ENCODE results near the gene HAVCR2.

DNA sequence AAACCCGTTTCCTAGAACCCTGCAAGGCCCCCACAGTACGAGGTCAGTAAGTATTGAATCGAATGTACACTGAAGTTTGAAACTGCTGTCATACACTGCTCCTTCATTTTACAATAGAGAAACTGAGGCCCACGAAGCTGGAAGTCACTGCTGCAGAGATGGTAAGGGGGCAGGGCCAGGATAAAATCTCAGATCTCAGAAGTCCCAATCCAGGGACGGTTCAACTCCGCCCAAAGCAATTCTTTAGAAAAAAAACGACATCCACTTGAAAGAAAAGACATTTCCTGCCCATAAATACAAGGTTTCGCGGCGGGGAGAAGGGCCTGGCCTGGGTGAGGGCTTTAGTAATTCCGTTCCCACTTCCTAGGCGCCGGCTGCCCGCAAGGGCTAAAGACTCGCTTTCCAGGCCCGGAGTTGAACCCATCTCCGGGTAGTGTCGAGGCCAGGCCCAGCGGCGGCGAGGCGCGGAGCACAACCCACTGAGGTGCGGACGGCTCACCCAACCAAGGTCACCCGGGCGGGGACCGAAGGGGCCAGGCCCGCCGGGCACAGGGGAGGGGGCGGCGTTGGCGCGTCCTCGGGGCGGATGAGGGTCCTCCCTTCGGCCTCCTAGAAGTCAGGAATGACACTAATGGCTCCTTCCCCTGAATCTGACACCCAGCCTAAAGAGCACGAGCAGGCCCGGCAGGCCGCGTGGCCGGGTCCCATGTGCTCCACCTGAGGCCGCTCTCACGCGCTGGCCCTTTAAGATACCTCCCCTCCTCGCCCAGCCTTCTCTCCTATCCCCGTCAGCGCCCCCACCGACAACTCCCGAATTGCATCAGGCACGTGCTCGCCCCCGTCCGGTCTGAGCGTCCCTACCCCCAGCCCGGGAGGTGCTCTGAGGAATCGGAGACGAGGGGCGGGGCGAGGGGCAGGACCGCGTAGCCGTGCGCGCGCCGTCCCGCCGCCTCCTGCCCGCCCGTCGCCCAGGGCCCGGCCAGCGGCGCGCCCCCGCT lies 603 bp upstream of the LARP1 start:
- PRO-cap, 6 experiments = peak in 6 of 6 experiments; most common plus-strand start position 299 of the sequence (in 3); most common minus-strand start position 746 of the sequence (in 6)
- RAMPAGE, long total RNA, 2 experiments = no peak in any of the 2 experiments
- RRBS = 6% methylated on average over 21 of the region's 77 CpGs

- PRO-cap, 6 experiments = no peak in any of the 6 experiments
- RAMPAGE, long total RNA, 2 experiments = no peak in any of the 2 experiments
- RRBS = no CpG with 5 or more reads among the region's 3 CpGs
Observed at GRCh38 chr5:154792471-154792859, 37.3 kb downstream of the LARP1 start.

GRCh38 chr5:157108860-157109589 lies at the start of gene HAVCR2:
HAVCR2 (minus strand) TSS chr5:157109044.
- PRO-cap, 6 experiments = peak in 2 of 6 experiments; most common plus-strand start chr5:157109261 (in 1); most common minus-strand start chr5:157109037 (in 1)
- RAMPAGE, long total RNA, 2 experiments = start-site peak on the minus strand in 1 of 2 experiments, at chr5:157109004-157109126 at its widest, 12 reads per replicate
- RRBS = no CpG with 5 or more reads among the region's 6 CpGs

GRCh38 chr5:157198274-157198783 lies 17.7 kb downstream of the ITK start:
- PRO-cap, 6 experiments = no peak in any of the 6 experiments
- RAMPAGE, long total RNA, 2 experiments = no peak in any of the 2 experiments
- RRBS = no CpG with 5 or more reads among the region's 3 CpGs

GRCh38 chr5:157214282-157215573 lies 34.1 kb downstream of the ITK start:
- PRO-cap, 6 experiments = no peak in any of the 6 experiments
- RAMPAGE, long total RNA, 2 experiments = no peak in any of the 2 experiments
- RRBS = no CpG with 5 or more reads among the region's 11 CpGs

DNA sequence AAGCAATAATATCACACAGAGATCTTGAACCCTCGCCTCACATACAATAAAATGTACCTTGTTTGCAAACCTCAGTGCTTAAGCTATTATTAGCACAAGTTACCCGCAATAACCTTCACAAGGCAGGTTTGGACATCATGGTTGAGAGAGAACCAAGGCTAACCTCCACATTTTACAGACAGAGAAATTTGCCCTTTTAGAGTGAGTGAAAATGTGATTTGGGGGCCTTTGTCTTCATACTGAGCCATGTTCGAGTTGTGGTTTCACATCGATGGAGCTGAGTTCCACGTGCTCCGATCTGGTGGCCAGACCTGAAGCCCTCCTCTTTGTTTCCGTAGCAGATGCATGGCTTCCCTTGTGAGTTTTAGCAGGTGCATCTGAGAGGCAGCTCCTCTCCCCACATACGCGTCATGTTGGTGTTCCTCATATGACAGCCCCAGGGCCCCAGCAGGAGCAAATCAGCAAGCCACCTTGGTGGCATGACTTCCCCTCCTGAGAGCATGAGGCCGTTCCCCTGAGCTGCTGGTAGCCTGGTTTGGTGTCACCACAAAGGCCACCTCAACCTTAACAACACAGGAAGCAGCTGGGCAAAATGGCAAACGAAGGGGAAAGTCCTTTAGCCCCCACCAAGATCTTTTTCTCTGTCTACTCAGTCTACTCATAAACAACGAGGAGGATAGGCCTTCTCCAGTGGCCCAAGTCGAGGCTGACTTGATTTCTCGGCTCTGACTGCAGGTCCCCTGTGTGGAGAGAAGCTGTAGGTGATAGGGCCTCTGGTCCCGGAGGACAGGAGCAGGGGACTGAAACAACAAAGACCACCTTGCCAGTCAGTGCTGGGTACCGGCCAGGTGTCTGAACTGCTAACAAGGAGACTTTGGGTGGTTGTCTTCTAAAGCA lies 5.8 kb downstream of the CYFIP2 start:
- PRO-cap, 6 experiments = no peak in any of the 6 experiments
- RAMPAGE, long total RNA, 2 experiments = no peak in any of the 2 experiments
- RRBS = 73% methylated on average over 2 of the region's 16 CpGs

DNA sequence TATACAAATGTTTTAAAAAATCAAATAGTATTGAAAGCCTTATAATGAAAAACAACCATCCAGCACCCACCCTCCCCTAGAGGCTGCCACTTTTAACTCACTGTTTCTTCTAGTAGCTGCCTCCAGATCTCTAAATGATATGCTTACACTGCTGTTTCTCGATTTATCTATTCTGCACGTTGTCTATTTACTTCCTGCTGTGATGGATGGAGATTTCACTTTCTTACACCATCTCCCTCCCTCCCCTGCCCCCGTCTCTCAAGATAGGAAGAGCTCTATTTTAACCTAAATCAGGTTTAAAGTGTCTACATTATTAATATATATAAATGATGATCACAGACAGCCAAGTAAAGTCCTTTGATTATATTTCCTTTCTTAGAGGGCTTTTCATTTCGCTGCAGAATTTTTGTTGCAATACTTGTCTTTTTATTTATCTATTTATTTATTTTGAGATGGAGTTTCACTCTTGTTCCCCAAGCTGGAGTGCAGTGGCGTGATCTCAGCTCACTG lies 6.6 kb downstream of the CYFIP2 start:
- PRO-cap, 6 experiments = no peak in any of the 6 experiments
- RAMPAGE, long total RNA, 2 experiments = no peak in any of the 2 experiments
- RRBS = no CpG with 5 or more reads among the region's 5 CpGs

GRCh38 chr5:157286574-157287319 lies 20.8 kb downstream of the CYFIP2 start:
- PRO-cap, 6 experiments = no peak in any of the 6 experiments
- RAMPAGE, long total RNA, 2 experiments = no peak in any of the 2 experiments
- RRBS = no CpG with 5 or more reads among the region's 10 CpGs

- PRO-cap, 6 experiments = no peak in any of the 6 experiments
- RAMPAGE, long total RNA, 2 experiments = no peak in any of the 2 experiments
- RRBS = no CpG with 5 or more reads among the region's 14 CpGs
Observed at GRCh38 chr5:157311311-157312048, 34.0 kb downstream of the FNDC9 start.

DNA sequence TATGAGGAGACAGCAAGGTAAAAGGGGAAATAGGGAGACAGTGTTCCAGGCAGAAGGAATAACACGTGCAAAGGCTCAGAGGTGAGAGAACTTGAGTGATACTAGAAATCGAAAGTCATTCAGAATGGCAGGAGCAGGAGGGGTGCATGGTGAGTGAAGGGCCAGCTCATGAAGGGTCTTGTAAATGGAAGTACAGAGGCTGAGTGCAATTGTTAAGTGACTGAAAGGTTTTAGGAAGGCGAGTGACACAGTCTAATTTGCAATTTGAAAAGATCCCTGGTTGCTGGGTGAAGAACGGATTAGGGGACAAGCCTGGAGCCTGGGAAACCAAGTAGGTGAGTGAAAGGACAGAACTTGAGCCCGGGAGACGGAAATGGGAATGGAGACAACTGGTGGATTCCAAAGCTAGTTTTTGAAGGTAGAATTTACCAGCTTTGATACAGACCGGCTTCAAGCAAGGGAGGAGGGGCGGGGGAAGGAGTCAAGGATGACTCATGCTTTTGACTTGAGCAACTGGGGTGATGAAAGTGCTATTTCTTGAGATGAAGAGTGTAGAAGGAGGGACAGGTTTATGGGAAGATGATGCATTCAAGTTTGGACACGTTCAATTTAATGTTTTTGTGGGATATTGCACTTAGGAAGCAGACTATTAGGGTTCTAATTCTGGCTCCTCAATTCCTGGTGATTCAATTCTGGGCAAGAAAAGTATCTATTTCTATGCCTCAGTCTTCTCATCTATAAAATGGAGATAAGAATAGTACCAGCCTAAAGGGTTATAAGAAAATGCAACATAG lies 4.3 kb downstream of the NIPAL4 start:
- PRO-cap, 6 experiments = no peak in any of the 6 experiments
- RAMPAGE, long total RNA, 2 experiments = no peak in any of the 2 experiments
- RRBS = 50% methylated on average over 2 of the region's 9 CpGs

GRCh38 chr5:157486243-157487204 lies 26.5 kb downstream of the NIPAL4 start:
- PRO-cap, 6 experiments = no peak in any of the 6 experiments
- RAMPAGE, long total RNA, 2 experiments = no peak in any of the 2 experiments
- RRBS = 83% methylated on average over 2 of the region's 12 CpGs

DNA sequence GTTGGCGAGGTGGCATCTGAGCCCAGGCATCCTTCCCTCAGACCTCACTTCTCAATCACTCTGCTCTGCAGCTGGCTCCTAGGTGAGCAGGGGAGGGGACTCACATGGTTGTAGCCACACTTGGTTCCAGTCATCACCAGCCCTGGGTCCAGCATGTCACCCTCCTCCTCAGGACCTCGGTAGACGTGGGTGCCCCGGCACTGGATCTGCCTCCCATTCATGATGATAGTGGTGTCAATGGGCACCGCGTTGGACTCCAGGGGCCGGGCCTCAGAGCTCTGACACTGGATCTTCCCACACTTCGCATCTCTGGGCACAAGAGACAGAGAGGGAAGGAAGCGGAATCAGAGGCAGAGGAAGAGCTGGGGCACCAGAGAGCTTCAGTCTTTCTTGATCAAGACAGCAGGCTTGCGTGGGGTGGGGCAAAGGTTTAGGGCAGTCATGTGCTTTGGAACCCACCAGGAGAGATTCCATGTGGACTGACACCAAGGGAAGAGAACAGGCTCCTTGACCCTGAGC lies 32.9 kb downstream of the NIPAL4 start:
- PRO-cap, 6 experiments = no peak in any of the 6 experiments
- RAMPAGE, long total RNA, 2 experiments = no peak in any of the 2 experiments
- RRBS = no CpG with 5 or more reads among the region's 10 CpGs

DNA sequence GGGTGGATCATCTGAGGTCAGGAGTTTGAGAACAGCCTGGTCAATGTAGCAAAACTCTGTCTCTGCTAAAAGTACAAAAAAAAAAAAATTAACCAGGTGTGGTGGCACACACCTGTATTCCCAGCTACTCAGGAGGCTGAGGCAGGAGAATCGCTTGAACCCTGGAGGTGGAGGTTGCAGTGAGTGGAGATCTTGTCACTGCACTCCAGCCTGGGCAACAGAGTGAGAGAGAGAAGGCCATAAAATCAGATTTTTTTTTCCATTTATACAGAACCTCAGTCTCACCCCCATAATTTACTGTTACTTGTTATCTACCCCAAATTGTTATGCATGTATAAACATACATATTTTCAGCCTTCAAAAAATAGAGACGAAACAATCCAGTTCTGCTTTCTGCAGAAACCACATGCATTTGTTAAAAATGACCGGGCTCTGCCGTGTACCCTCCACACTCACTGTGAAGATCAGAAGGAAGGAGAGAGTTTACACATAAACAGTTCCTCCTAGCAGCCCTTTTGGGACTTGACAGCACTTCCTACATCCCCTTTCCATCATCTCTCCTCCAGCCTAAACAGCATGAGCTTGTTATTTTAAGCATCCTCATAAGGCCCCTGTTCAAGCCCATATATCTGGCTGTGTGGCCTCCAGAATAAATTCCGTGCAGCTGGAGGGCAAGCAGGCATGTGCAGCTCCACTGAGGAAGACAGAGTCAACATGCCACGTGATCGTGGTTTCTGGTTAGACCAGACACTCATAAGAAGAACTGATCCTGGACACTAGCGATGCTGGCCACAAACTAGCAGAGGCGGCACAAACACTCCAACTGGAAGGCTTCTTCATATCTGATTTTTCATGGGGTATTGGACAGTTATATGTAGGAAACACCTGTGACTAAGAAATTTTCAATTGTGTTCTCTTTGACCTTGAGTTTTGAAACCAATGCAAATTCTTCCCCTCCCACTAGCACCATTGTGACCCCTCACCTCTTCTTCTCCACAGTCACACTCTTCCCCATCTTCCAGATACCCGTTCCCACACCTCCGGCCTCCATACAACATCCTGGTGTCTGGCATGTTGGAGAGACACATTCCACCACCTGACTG lies 42.2 kb downstream of the NIPAL4 start:
- PRO-cap, 6 experiments = no peak in any of the 6 experiments
- RAMPAGE, long total RNA, 2 experiments = no peak in any of the 2 experiments
- RRBS = no CpG with 5 or more reads among the region's 11 CpGs

- PRO-cap, 6 experiments = no peak in any of the 6 experiments
- RAMPAGE, long total RNA, 2 experiments = no peak in any of the 2 experiments
- RRBS = no CpG with 5 or more reads among the region's 9 CpGs
Observed at GRCh38 chr5:157544468-157545085, 31.0 kb downstream of the ADAM19 start.

DNA sequence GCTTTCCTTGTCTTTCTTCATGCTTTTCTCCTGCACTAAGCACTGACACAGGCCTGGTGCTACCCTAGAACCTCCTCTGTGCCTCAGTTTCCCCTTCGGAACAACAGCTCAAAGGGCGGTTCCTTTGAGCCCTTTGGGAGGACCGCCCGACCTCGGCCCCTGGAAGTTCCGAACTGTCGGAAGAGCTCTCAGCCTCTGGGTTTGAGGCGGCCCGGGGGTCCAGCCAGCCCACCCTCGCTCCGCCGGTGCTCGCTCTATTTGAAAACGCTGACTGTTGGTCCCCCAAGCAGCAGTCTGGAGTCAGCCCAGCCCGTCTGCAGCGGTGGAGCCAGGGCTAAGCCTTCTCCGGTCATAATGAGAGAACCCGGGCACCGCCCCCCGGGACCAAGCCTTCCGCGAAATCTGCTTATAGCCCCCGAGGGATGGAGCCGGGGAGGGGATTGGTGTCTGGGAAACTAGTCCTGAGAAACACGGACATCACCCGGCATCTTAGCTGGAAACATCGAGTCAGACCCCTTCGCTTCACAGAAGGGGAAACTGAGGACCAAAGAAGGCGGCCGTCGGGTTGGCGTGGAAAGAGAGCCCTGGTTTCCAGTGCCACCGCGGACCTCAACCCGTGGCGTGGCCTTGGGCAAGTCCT lies 1.1 kb downstream of the ADAM19 start:
- PRO-cap, 6 experiments = peak in 1 of 6 experiments; most common plus-strand start position 487 of the sequence (in 1)
- RAMPAGE, long total RNA, 2 experiments = no peak in any of the 2 experiments
- RRBS = 2% methylated on average over 10 of the region's 36 CpGs

DNA sequence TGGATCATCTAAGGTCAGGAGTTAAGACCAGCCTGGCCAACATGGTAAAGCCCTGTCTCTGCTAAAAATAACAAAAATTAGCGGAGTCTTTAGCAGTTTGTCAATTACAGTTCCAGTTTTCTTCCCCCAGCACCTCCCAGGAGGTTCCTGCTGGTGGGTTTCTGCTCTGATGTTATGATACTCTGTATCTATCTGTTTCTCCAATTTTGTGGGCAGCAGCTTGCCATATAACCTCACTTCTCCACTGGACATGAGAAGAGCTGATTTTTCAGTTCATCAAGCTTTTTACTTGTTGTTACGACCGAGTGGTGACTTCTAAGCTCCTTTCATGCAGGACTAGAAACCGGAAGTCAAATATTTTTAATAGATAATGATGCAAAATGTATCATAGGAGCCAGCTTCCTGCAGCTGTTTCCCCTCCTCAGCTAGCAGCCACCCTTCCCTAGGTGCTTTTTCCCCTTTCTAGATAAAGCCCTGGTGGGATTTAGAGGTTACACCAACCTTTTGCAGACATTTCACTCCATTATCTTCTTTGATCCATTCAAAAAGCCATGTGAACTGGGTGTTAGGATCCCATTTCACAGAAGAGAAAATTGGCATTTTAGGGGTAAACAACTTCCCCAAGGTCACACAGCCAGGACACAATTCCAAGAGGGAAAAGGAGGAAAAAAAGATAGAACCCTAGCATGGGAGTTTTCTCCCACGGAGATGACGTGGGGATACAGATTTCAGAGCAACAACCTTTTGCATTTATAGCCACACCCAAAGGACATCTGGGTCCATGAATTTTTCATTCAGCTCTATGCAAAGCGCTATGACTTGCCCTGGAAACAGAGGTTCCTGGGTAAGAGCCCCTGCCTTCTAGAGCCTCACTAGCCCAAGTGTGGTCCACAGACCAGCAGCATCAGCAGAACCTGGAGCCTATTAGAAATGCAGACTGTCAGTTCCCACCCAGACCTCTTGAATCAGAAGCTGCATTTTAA lies 17.2 kb upstream of the ADAM19 start:
- PRO-cap, 6 experiments = no peak in any of the 6 experiments
- RAMPAGE, long total RNA, 2 experiments = no peak in any of the 2 experiments
- RRBS = no CpG with 5 or more reads among the region's 7 CpGs

- PRO-cap, 6 experiments = no peak in any of the 6 experiments
- RAMPAGE, long total RNA, 2 experiments = no peak in any of the 2 experiments
- RRBS = no CpG with 5 or more reads among the region's 6 CpGs
Observed at GRCh38 chr5:157787403-157788030, 44.0 kb downstream of the LSM11 start.

GRCh38 chr5:158382466-158382879 lies 523.5 kb upstream of the CLINT1 start:
- PRO-cap, 6 experiments = no peak in any of the 6 experiments
- RAMPAGE, long total RNA, 2 experiments = no peak in any of the 2 experiments
- RRBS = no CpG with 5 or more reads among the region's 2 CpGs

DNA sequence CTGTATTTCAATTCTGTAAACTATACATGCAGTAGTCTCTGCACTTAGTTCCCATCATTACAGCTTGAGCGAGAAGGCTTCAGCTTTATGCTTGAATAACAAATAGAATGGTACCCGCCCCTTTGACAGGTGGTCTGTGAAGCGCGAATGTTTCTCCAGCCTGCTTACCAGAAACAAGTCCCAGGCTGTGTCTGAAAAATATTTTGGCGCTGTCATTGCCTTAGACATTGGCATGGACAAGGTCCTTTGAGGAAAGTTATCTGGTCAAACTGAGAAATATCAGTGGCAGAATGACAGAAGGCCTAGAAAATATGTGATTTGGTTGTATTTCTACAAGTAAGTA lies 562.5 kb upstream of the CLINT1 start:
- PRO-cap, 6 experiments = no peak in any of the 6 experiments
- RAMPAGE, long total RNA, 2 experiments = no peak in any of the 2 experiments
- RRBS = no CpG with 5 or more reads among the region's 5 CpGs

GRCh38 chr5:158431800-158432217 lies 572.9 kb upstream of the CLINT1 start:
- PRO-cap, 6 experiments = peak in 1 of 6 experiments; most common minus-strand start chr5:158431879 (in 1)
- RAMPAGE, long total RNA, 2 experiments = no peak in any of the 2 experiments
- RRBS = no CpG with 5 or more reads among the region's 1 CpG

All from heart left ventricle (tissue), 7 donors.